ENCODE measurements around a stretch of chr13.

- PRO-cap: unidirectional peak, plus-strand start at chr13:112205136; unidirectional peak, plus-strand start at chr13:112205191
- RAMPAGE, long total RNA: no peak
Measured at GRCh38 chr13:112204801-112205388, 137.9 kb downstream of the SOX1 start.

DNA sequence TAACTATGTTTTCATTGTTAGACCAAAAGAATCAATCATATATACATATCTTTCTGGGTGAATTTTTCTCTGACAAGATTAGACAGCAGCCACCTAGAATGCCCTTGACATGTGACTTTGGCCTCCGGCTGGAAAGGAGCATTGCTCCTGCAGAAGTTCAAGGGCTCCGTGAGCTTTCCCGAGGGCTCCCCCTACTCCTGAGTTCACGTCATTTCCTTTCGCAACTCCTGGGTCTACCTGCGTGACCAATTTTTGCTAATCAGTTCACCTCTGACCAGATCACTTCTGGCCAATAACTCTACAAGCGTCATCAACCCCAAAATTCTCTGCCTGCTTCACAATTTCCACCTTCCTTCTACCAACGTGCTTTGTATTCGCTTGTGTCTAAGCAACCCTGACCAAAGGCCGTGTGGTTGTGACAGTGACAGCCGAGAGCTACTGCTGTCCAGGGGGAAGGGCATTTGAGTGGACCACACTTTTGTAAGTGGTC, 146.1 kb upstream of the SPACA7 start:
- PRO-cap: no peak
- RAMPAGE, long total RNA: no peak

DNA sequence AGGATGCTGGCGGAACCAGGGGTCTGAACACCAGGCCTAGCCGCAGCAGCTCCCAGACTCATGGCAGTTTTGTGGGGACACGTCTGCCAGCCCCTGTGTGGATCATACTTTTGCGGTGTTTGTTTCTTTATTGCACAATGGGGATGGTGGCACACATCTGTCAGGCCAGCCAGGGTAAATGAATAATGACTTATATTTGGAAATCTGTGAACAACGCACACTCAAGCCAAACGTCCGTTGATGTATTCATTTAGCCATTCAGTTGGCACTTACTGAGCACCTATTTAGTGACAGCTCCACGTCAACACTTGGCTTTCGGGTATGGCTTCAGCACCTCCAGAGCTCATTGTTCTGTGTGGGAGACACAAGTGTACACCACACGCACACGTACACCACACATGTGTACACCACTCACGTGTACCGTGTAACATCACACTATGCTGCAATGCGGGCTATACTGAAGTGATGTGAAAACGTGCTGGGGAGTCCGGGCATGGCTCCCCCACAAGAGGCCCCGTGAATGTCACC, 126.8 kb upstream of the SPACA7 start:
- PRO-cap: no peak
- RAMPAGE, long total RNA: no peak

DNA sequence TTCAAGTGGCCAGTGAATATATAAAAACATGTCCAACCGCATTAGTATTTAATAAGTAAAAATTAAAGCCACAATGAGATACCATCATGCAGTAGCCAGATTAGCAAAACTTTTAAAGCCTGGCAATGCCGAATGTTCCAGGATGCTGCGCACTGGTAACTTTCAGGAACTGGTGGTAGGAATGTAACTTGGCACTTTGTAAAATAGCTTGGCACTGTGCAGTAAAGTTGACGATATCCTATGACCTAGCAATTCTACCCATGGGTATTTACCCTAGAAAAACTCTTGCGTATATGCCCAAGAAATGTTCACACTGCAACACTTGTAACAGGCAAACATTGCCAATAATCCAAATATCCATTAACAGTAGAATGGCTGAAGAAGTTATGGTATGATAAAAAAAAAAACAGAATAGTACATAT, 97.7 kb downstream of the SPACA7 start:
- PRO-cap: no peak
- RAMPAGE, long total RNA: no peak

GRCh38 chr13:112670045-112670470, 19.8 kb upstream of the ATP11A start:
- PRO-cap: no peak
- RAMPAGE, long total RNA: no peak

DNA sequence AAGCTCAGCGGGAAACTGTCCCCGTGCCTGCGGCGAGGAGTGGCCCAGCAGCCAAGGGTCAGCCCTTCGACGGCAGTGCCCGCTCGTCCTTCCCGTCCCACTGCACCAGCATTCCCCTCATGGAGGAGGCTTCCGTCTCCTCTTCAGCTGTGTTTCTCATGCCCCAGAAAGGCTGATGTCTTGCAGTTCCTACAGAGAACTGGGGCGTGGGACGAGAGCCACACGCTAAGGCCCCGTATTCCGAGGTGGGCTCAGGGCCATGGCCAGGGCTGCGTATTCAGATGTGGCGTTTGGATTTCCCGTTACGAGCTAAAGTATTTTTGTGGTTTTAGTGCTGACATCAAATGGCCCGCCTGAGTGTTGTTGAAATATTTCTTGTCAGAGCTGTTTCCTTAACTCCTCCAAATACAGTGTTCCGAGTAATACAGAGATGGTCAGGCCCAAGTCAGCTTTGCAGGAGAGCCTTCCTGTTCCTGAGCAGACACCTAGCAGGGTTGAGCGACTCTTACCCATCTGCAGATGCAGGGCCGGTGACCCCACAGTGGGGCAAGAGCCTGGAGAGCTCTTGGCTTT, 93.7 kb downstream of the ATP11A start:
- PRO-cap: no peak
- RAMPAGE, long total RNA: no peak

DNA sequence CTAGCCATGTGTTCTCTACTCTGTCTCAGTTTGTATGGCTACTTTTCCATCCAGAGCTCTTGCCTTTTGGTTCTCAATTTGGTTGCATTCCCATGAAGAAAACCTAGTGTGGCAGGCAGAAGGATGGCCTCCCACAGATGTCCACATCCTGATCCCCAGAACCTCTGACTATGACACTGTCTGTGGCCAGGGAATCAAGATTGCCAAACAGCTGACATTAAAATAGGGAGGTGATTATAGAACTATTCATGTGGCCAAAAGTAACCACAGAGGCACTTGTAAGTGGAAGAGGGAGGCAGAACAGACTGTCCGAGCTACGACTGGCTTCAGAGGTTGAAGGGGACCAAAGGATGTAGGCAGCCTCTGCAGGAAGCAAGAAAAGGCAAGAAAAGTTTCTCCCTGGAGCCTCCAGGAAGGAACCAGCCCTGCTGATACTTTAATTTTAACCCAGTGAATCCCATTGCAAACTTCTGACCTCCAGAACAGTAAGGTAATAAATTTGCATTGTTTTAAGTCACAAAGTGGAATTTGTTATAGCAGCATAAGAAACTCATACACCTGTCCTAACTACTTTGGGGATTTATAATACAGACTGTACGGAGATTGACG, 106.4 kb downstream of the ATP11A start:
- PRO-cap: no peak
- RAMPAGE, long total RNA: no peak

GRCh38 chr13:112884968-112885514, 84.0 kb upstream of the MCF2L start:
- PRO-cap: no peak
- RAMPAGE, long total RNA: no peak

- PRO-cap: bidirectional peak, plus-strand start at chr13:112894362, minus-strand start at chr13:112894227
- RAMPAGE, long total RNA: start-site peak on the plus strand at chr13:112894327-112894385, 35 and 23 reads in 2 replicates
Measured at GRCh38 chr13:112894117-112894690, 74.8 kb upstream of the MCF2L start.

DNA sequence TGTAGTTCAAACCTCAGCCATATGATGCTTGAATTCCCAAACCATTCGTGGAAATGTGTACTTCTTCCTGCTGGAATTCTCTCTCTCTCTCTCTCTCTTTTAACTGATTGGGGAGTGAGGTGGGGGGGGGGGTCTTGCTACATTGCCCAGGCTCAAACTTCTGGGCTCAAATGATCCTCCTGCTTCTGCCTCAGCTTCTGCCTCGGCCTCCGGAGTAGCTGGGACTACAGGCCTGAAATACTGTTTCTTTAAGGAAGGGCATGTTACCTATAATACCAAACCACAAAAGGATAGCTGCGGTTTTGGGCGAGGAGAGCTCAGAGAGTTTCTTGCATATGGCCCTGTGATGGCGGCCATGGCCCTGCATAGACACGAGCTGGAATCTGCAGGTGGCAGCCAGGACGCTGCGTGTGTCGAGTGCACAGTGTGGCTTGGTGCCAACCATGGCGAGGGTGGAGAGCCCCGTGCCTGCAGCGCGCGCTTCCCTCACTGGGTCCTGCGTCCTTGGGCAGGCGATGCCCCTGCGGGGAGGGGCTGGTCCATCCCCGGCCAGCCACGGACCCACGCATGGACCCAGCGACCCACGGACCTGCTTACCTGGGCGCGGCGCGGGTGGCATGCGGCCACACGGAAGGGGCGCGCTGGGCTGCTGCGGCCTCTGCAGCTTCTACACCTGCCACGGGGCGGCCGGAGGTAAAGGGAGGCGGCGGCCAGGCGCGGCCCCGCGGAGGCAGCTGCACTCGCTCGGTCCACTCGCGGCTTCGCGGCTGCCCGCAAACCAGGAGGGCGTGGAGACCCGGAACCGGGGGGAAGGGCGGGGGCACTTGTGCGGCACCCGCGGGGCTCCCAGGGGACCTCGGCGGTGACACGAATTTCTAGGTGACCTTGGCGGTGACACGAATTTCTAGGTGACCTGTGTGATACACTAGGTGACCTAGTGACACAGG, 719 bp upstream of the MCF2L start:
- PRO-cap: no peak
- RAMPAGE, long total RNA: no peak

DNA sequence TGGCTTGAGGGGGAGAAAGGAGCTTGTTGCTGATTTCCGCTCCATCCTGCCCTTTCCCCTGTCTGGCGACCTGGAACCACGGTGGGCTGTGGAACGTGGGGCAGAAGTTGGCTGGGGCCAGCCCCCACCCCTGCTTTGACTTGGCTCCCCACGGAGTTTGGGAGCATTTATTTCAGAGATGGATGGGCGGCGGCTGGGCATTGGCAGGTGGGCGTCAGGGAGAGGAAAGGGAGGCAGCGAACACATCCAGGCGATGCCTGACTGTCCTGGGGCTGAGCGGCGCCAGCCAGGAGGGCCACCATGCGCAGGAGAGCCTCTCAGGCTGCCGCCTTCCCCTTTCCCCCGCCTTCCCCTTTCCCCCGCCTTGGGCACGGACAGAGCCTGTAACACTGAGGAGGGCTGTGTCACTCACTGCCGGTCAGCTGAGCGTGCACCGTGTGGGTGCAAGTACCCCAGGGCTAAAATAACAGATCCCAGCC, 11.3 kb downstream of the MCF2L start:
- PRO-cap: no peak
- RAMPAGE, long total RNA: no peak

DNA sequence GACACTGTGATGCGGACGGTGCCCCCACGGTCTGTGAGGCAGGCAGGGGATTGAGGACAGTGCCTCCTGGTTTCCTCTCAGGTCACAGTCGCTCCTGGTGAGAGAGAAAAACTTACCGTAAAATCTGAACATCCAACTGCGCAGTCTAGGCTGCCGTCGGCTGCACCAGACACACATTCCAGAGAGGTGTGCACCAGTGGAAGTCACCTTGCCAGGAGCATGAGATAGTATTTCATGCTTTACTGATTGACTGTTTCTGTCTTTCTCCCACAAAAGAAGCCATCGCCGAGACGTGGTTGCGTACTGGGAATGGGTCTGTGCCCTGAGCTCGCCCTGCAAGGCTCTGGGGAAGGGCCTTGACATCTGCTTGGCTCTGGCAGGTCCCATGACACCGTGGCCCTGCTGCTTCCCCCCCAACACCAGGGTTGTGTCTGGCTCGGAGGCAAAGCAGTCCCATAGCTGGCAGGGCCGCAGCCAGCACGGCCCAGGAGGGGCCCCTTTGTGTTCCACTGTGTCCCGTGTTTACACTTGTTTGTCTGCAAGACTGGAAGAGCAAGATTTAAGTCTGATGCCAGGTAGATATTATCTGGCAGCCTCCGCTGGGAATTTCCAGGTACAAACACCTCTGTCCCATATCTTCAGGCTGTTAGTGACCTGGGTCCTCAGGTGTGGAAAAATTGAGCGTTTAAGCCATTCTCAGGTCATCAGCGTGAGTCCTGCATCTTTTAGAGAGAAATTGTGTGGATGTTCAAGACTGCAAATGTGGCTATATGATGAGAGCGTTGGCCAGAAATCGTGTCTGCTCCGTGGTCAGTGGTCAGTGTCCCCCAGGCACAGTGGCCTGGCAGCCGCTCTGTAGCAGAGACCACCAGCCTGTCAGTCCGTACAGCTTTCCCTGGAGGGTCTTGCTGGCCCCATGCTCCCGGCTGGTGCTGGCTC, 44.2 kb downstream of the MCF2L start:
- PRO-cap: no peak
- RAMPAGE, long total RNA: no peak

- PRO-cap: no peak
- RAMPAGE, long total RNA: no peak
Measured at GRCh38 chr13:113234878-113235663, 25.7 kb downstream of the CUL4A start.

DNA sequence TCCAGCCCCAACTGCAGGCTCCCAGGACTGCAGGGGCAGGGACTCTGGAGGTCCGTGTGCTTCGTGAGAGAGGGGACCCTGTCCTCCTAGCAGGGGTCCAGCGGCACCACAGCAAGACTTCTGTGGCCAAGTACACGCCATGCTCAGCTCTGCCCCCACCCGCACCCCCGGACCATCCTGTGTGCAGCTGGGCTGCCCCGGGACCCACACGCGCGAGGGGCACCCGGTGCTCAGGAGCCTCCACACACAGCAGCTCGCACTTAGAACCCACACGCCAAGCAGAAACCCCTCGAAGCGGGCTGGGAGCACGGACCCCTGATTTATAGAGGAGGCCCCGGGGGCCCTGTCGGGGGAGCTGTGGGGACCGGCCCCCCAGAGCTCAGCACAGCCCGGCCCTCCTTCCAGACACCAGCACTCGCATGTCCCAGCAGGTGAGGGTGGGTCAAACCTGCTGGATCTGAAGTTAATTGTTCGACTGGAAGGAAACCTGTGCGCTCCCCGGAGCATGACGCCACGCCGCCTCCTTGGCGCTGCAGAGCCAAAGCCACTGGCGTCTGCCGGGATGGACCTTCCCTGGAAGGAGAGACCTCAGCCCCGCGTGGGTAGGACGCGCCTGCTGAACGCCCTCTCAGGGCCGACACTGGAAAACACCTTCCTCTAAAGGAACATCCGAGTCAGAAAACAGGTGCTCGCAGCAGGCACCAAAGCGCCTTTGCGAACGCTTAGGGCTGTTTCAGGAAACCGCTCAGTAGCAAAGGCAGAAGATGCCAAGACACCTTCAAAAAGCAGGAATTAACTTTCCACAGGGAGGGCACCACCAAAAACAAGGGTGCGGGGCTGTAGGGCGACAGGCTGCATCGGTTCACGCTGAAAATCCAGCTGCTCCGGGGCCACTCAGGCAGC, 37.6 kb upstream of the GRTP1 start:
- PRO-cap: no peak
- RAMPAGE, long total RNA: no peak

GRCh38 chr13:113421558-113422248, 31.6 kb downstream of the ADPRHL1 start:
- PRO-cap: no peak
- RAMPAGE, long total RNA: no peak

- PRO-cap: no peak
- RAMPAGE, long total RNA: no peak
Measured at GRCh38 chr13:113454016-113454474, 757 bp upstream of the ADPRHL1 start.

- PRO-cap: no peak
- RAMPAGE, long total RNA: no peak
Measured at GRCh38 chr13:113468453-113469029, 15.3 kb upstream of the ADPRHL1 start.

DNA sequence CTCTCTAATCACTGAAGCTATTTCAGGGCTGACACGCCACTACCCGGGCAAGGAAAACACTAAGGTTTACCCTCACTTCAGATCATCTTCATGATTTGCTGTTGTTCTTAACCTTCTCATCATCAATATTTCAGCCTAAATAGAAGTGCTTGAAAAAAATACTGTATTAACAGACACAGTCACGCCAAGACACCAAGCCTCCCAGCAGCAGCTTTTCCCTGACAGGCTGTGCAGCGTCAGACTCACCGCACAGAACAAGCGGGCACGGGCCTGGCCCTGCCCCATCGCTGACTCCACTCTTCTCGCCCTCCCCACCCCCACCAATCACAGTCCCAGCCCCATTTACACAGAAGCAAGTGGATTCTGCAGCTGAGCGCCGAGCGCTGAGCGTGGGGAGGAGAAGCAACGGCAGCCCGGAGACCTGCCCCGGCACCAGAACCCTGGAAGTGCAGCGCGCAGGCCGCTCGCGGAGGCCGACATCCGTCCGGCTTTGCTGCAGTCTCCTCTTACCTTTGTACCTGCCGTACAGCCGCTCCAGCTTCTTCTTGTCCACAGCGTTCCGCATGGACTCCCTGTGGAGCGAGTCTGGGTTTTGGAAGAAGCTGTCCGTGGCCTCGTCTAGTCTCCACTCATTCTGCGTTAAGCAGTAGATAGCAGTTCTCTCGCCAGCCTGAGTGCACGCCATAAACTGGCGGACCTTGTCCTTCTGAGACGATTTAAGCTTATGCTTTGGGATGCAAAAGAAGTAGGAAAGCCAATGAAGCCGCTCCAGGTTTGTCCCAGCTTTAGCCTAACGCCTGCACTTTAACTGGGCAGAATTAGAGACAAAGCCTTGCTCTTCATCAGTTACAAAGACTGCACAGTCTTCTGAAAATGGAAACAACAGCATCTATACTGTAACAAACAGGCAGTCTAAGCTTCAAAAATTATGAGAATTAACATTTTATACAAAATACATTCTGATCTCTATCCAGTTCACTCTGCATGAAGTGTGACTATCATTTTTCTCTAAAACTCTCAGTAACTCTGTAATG, 6.9 kb downstream of the DCUN1D2 start:
- PRO-cap: no peak
- RAMPAGE, long total RNA: no peak

GRCh38 chr13:113488093-113488996, 2.2 kb downstream of the DCUN1D2 start:
- PRO-cap: no peak
- RAMPAGE, long total RNA: no peak

GRCh38 chr13:113545615-113546295, 38.8 kb upstream of the TFDP1 start:
- PRO-cap: no peak
- RAMPAGE, long total RNA: no peak